ENCODE results near the genes FGF8 and PITX3.

- RRBS: no CpG with 5 or more reads among the region's 4 CpGs
These were observed 62.3 kb downstream of the POLL start for GRCh38 chr10:101525718-101526182.

- RRBS: no CpG with 5 or more reads among the region's 3 CpGs
These were observed 52.0 kb downstream of the POLL start for GRCh38 chr10:101536043-101536427.

DNA sequence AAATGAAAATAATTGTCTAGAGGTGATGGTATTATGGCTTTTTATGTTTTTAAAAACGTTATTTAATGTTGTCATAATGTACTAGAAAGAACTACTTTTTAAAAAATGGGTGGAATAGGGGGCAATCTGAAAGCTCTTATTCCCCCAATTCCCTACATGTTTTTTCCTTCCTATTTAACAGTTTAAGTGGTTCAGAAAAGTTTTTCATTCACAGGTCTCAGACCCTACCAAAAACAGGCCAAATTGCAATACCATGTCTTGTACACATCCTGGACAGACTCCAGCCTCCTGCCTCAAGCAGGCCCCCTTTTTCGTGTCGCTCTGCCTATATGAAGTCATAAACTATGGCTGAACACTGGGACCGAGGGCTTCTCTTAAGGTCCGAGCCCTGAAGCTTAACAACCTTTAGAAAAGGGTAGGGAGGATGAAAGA lies 1.4 kb downstream of the FBXW4 start:
- RRBS: no CpG with 5 or more reads among the region's 5 CpGs

- RRBS: 4% methylated on average over 29 of the region's 105 CpGs
These were observed at the start of gene FGF8 for GRCh38 chr10:101775587-101776334. Gene FGF8 (minus strand): TSS chr10:101776114.

- RRBS: no CpG with 5 or more reads among the region's 5 CpGs
These were observed 94.6 kb upstream of the KCNIP2 start for GRCh38 chr10:101938100-101938725.

DNA sequence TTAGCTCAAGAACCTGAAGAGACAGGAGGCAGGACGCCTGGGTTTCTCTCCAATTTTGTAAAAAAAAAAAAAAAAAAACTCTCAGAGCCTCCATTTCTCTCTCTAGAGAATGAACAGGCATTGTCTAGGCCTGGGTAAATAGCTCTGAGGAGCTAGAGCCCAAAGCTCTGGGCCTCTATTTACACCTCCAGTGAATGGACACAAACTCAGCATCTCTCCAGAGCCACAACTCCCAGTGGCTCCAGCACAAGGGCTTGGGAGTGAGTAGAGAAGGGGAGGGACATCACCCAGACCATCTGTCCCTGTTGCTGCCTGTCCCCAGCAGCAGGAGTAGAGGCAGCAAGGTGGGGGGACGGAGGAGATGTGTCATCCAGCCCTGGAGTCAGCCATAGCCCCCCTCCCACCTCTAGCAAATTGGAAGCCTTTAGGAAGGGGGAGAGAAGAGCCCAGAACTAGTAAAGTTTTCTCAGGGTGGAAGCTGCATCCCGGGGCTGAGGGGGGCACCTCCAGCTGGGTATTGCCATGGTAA lies 6.4 kb downstream of the LDB1 start:
- RRBS: no CpG with 5 or more reads among the region's 3 CpGs

DNA sequence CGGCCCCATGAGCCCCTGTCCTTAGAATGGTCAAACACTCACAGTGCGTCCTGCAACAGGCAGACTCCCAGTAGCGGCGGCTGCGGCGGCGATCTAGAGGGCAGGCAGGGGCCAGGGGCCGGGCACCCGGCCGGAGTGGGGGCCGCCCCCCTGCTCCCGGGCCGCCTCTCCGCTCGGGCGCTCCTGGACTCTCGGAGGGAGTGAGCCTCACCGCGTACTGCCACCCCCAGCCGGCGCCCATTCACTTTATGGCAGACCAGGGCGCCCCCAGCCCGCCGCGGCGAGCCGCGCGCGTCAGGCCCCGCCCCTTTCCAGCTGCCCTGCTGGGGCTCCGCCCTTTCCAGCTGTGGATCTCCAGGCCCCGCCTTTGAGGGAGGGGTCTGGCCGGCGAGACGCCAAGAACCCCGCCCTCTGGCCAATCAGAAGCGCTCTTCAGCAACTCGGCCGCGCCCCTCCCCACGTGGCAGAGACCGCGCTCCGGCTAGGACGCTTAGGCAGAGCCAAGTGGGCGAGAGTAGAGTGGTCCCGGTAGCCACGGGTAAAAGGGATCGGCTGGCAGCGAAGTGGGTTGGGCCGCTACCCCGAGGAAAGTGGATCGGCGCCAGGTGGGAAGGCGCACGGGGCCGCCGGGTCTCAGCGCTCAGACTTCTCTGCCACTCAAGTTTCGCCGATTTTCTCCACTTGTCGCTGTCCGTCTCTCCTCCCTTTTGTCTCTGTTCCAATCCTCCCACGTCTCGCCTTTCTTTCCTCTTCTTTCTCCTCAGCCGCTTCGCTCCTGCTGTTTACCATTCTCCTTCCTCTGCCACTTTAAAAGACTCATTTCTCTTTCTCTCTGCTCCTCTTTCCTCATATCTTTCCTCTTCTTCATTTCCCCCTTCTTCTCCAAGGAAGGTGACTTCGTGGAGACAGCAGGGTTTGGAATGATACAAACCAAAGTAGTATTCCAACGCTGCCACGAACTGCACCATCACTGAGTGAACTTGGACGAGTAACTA lies at the start of gene PITX3:
Gene PITX3, minus strand, starts transcription at position 222 of the 995 bp plus-strand sequence.
- RRBS: 2% methylated on average over 16 of the region's 72 CpGs

GRCh38 chr10:102394624-102394872 lies 957 bp upstream of the NFKB2 start:
- RRBS: under 1% methylated on average over 4 of the region's 25 CpGs

- RRBS: 82% methylated on average over 3 of the region's 13 CpGs
These were observed 5.8 kb downstream of the NFKB2 start for GRCh38 chr10:102401218-102401714.

DNA sequence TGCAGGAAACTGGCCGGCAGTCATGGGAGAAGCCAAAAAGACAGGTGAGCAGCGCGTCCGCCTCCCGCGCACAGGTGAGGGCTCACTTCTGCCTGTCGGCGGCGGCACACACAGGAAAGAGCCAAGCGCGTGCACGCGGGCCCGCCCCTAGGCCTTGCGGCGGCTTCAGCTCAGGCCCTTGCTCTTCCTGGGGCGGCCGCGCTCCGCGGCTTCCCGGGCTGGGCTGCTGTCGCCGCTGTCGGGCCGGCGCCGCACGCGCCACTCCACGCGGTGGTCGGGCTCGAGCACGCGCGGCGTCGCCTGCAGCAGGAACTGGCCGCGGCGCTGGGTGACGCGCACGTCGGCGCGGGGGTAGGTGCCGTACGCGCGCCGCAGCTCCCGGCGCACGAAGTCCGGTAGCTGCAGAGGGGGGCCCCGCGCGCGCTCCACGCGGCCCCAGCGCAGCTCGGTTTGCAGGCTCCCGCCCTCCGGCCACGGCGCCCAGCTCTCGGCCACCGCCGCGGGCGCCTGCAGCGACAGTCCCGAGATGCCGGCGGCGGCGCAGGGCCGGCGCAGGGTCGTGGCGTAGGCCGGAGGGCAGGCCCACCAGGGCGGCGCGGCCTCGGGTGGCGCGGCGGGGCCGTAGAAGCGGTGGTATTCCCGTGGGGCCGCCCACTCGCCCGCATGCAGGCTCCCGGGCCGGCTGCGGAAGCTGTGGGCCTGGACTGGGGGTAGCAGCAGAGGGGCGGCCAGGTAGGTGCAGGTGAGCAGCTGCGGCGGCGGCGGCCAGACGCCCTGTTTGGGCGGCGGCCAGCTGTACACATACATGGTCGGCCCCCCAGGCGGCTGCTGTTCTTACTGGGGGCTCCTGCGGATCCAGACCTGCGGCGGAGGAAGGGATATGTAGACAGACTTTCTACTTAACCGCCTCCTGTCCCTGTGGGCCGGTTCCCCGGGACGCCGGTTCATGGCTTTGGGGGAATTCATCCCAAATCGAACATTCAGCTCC lies 762 bp downstream of the C10orf95 start:
- RRBS: 1% methylated on average over 19 of the region's 120 CpGs

DNA sequence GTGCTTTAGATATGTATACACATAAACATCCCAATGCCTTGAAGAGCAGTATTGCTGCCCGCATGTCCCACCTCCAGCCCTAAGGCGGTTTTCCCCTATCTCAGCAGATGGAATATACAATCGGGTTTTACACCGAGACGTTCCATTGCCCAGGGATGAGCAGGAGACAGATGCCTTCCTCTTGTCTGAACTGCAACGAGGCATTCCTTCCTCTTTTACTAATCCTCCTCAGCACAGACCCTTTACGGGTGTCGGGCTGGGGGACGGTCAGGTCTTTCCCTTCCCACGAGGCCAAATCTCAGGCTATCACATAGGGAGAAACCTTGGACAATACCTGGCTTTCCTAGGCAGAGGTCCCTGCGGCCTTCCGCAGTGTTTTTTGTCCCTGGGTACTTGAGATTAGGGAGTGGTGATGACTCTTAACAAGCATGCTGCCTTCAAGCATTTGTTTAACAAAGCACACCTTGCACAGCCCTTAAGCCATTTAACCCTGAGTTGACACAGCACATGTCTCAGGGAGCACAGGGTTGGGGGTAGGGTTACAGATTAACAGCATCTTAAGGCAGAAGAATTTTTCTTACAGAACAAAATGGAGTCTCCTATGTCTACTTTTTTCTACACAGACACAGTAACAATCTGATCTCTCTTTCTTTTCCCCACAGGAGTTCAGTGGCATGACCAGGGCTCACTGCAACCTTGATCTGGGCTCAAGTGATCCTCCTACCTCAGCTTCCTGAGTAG lies 3.5 kb upstream of the C10orf95 start:
- RRBS: no CpG with 5 or more reads among the region's 12 CpGs

DNA sequence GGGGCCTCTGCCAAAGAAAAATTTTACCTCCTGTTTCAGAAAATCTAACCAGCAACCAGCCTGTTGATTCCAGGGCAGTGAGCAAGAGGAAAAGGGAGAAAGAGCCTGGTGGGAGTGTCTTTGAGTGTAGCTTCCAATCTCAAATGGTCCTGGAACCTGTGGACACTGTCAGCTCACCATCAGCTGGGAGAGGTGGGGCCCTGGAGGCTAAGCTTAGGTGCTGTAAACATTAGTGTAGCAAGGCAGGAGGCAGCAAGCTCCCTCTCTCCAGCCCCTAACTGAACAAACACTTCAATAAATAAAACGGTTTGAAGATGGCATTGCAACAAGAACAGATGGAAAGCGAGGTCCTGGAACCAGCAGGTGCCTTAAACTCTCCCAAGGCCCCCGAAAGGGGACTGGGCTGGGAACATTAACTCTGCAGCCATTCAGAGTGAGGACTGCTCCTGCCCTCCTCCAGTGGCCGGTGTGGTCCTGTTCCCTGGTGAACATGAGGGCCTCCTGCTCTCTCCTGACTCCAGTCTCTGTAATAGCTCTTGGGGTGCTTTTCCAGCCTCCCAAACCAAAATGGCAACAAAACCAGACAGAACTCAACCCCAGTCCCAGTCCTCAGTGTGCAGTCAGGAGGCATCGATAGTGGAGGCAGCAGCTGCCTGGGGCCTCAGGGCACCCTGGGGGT lies 18.7 kb downstream of the MFSD13A start:
- RRBS: no CpG with 5 or more reads among the region's 5 CpGs

DNA sequence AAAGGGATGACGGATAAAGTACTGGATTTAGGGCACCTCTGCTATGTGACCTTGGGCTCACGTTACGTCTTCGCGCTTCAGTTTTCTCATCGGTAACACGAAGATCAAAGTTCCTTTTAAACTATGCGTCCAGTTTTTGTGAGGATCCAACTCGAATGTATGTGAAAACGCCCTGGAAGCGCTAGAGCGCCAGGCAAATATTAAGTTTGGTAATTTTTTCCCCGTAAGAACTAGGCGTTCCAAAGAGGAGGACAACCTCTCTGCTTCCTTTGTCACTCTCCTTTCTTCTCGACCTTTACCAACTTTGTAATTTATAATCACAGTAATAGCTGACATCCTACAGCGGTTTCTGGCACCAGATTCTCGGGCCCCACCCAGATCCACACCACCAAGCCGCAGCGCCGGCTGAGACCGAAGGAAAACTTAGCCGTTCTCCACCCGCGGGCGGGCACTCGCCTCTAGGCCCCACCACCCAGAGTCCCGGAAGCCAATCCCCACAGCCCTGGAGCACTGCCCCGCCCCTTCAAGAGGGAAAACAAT lies 818 bp downstream of the ACTR1A start:
- RRBS: under 1% methylated on average over 5 of the region's 28 CpGs

DNA sequence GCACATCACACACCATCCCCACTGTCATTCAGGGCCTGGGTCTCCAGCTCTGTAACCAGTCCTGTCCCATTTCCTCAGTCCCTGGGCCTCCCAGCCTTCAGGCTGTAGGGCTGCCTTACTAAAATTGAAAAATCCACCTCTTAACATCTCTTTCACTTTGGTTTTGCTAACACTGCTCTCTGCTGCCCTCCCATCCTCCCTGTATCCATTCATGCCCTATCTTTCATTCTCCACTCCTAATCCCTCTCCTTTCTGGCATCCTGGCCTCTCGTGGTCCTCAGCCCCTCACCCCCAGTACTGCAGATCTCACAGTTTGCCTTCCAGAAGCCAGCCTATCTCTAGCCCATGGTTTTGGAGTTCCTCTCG lies 13.2 kb upstream of the TRIM8 start:
- RRBS: no CpG with 5 or more reads among the region's 2 CpGs

- RRBS: no CpG with 5 or more reads among the region's 4 CpGs
These were observed 11.6 kb upstream of the TRIM8 start for GRCh38 chr10:102632578-102633157.

DNA sequence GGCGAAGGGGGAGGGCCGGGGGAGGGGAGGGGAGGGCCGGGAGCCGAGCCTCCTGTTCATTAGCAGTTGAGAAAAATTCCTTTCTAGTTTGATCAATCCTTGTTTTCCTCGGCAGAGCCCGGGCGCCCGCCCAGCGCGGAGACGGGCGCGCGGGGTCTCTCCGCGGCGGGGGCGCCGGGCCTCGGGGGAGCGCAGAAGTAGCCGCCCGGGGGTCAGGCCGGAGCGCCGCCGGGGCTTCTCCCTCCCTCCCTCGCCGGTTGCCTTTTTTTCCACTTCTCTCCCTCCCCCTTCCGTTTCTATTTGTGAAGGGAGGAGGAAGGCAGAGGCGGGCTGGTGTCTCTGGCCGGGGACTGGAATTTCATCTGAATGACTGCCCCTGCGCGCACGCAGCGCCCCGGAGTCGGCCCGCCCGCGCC lies 702 bp upstream of the TRIM8 start:
- RRBS: 1% methylated on average over 25 of the region's 41 CpGs

GRCh38 chr10:102665765-102666261 lies 21.5 kb downstream of the TRIM8 start:
- RRBS: no CpG with 5 or more reads among the region's 9 CpGs

GRCh38 chr10:102691777-102692137 lies 22.4 kb downstream of the ARL3 start:
- RRBS: no CpG with 5 or more reads among the region's 4 CpGs

DNA sequence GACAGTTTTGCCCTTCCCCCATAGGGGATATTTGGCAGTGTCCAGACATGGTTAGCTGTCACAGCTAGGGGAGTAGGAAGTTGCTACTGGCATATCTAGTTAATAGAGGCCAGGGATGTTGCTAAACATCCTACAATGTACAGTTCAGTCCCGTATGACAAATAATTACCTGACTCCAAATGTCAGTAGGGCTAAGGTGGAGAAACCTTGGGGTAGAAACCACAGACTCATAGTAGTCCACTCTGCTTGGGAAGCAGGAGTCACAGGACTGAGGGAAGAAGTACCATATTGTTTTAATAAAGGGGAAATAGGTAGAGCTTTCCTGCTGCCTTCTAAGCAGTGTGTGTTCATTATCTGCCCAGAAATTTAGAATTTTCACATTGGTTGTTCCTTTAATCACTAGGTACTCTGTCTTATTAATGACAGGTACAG lies 39.9 kb downstream of the WBP1L start:
- RRBS: no CpG with 5 or more reads among the region's 1 CpG

DNA sequence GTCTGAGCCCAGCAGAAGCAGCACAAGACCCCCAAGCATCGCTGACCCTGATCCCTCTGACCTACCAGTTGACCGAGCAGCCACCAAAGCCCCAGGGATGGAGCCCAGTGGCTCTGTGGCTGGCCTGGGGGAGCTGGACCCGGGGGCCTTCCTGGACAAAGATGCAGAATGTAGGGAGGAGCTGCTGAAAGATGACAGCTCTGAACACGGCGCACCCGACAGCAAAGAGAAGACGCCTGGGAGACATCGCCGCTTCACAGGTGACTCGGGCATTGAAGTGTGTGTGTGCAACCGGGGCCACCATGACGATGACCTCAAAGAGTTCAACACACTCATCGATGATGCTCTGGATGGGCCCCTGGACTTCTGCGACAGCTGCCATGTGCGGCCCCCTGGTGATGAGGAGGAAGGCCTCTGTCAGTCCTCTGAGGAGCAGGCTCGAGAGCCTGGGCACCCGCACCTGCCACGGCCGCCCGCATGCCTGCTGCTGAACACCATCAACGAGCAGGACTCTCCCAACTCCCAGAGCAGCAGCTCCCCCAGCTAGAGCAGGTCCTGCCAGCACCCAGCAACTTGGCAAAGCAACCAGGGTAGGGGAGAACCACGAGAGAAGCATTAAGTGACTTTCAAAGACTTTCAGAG lies 24.3 kb downstream of the CYP17A1 start:
- RRBS: no CpG with 5 or more reads among the region's 22 CpGs

All from GM12892 (cell line).